ENCODE measurements around the genes MARCHF2 and PDE4A.

GRCh38 chr19:8370466-8371221, 6.7 kb downstream of the ANGPTL4 start:
- PRO-cap = no peak
- RAMPAGE, long total RNA, 3 experiments = no peak in any of the 3 experiments

DNA sequence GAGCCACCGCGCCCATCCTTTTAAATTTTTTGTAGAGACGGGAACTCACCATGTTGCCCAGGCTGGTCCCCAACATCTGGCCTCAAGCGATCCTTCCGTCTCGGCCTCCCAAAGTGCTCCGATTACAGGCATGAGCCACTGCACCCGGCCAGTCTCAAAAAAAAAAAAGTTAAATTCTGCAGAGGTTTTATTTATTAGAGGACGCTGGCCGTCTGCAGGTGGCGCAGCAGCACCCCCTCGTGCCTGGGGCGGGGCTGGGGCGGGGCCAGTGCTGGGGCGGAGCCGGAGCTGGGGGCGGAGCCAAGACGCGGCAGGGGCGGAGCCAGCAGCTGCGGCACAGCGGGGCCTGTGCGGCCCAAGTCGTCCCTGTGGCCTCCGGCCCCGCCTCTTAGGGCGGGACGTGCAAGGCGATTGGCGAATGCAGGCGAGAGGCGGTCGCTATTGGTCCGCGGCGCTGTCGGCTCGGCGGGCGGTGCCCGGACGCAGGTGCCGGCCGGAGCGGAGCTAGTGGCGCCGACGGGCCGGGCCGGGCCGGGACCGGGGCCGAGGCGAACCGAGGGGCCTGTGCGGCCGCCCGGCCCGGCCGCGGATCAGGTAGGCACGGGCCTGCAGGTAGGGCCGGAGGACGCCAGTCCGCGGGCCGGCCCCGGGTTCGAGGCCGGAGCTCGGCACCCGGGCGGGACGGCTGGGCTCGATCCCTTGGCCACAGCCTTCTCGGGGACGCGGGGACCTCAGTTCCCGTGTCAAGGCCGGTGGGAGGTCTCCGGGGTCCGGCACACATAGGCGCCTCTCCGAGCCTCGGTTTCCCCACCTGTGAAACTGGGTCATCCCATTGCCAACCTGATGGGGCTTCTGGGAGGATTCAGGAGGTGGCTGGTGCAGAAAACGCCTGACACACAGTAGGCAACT, at the start of gene MARCHF2:
Gene MARCHF2 (plus strand): TSS at position 479 of the 909 bp plus-strand sequence.
- PRO-cap = unidirectional peak, plus-strand start at position 303 of the sequence; unidirectional peak, plus-strand start at position 479 of the sequence
- RAMPAGE, long total RNA, 3 experiments = no peak in any of the 3 experiments

DNA sequence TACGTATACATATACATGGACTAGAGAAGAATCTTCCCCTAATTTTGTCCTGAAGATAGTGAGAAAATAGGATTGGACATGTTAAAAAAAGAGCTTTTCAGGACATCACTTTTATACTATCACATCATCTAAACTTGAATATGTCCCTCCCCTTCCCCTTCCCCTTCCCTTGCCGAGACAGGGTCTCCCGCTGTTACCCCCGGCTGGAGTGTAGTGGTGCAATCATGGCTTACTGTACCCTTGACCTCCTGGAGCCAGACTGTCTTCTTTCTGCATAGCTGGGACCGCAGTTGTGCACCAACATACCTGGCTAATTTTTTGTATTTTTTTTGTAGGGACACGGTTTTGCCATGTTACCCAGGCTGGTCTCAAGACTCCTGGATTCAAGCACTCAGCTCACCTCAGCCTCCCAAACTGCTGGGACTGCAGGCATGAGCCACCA, 6.6 kb downstream of the HNRNPM start:
- PRO-cap = no peak
- RAMPAGE, long total RNA, 3 experiments = no peak in any of the 3 experiments

DNA sequence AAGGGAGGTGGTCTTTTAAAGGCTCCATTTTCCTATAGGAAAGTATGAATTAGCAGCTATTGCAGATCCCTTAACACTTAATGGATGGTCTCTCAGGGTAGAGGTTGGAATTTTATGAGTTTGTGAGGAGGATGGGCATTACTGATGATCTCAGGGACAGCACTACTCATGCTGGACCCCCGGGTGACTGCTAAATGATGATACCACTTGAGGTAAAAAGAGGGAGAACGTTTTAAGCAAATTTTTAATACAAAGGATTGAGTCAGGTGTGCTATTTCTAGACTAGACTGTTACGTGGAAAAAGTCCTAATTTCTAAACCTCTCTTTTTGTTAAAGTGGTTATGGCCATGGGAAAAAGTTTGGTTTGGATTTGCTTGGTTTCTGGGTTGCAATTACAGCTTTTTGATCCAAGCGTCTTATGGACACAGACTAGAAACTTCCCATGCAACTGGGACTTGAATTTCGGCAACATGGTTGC, 15.5 kb downstream of the HNRNPM start:
- PRO-cap = no peak
- RAMPAGE, long total RNA, 3 experiments = no peak in any of the 3 experiments

- PRO-cap = no peak
- RAMPAGE, long total RNA, 3 experiments = no peak in any of the 3 experiments
Measured at GRCh38 chr19:8494044-8494536, 8.3 kb downstream of the PRAM1 start.

- PRO-cap = no peak
- RAMPAGE, long total RNA, 3 experiments = no peak in any of the 3 experiments
Measured at GRCh38 chr19:8555507-8555860, 21.8 kb downstream of the MYO1F start.

DNA sequence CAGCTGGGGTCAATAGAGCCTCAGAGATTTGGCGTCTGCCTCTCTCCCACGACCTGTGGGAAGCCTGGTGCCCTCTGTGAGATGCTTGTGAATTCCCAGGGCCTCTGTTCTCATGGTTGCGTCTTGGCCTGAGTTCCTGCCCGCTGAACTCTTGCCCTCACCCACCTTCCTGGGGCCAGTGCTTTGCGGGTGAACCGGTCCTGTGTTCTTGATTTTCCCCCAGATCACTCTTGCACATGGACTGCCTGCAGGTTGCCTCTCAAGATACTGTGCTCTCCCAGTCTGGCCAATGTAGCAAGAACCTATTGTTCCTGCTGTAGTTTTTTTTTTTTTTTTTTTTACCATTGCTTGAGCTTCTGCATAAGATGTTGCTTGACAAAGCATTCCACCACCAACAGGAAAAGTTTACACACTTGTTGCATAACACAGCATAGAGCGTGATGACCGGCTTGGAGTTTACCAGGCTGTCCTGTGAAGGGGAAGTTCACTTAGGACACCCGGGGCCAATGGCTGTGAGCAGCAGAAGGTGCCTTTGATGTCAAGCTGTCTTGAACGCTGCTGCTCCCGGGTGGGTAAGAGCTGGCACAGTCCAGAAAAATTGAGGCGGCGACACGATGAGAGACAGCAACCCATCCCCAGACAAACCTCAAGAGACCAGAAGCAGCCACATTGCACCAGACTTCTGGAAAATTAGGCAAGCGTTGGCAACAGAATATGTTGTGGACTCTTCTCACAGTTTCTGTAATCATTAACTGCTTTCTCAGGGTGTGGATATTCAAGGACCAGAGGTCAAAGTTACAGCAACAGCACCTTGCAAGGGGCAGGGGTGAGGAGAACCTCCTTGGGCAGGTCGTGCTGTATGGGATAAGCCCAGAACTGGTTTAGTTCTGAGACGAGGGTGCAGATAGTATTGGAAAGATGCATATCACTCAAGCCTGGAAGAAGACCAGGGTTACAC, 9.8 kb downstream of the NFILZ start:
- PRO-cap = no peak
- RAMPAGE, long total RNA, 3 experiments = no peak in any of the 3 experiments

GRCh38 chr19:9430421-9430997, 4.9 kb downstream of the ZNF266 start:
- PRO-cap = no peak
- RAMPAGE, long total RNA, 3 experiments = no peak in any of the 3 experiments

GRCh38 chr19:9767608-9768061, 903 bp downstream of the ZNF846 start:
- PRO-cap = no peak
- RAMPAGE, long total RNA, 3 experiments = no peak in any of the 3 experiments

DNA sequence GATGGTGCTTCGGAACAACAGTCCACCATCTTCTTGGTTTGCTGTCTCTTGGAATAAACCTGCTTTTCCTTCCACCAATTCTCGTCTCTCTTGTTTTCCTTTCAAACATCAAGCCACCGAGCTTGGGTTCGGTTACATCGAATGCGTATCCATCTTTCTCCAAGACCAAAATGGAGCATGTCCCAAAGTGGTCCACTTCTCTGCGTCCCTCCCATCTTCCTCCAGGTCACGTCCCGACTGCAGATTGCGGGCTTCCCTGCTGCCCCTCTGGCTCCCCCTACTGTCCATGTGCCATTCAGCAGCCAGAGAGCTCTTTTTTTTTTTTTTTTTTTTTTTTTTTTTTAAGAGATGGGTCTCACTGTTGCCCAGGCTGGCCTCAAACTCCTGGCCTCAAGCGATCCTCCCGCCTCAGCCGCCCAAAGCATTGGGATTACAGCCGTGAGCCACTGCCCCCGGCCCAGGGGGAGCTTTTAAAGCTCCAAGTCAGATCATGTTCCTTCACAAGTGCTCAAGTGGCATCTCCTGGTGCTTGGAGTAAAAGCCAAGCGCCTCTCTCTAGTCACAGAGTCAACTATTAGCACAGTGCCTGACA, 10.1 kb downstream of the COL5A3 start:
- PRO-cap = no peak
- RAMPAGE, long total RNA, 3 experiments = no peak in any of the 3 experiments

DNA sequence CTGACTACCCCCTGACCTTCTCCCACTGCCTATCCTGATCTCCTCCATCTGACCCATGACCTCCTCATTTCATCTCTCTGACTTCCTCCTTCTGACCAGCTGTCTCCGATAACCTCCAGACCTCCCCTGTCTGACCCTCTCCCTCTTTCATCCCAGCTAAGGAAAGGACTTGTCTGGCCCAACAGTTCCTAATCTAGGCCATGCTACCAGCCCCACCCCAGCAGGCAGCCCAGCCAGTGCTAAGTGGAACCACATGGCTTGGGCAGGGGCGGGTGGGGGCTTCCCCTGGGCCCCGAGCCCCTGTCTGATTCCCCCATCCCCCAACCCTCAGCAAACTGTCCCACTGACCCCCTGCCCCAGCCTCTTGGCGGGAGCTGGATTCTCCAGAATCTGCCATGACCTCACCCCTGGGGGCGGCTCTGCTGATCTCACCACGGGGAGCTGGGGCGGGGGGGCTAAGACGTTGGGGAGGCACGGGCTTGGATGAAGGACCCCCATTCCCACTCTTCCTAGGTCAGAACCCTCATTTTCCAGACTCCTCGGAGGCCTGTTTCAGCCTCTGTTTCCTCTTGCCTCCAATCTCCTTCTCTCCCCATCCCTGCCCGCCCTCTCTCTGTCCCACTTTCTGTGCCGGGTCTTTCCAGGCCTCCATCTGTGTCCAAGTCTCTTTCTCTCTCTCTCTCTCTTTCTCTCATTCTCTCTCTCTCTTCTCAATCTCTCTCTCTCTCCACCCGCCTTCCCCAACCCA, 2.9 kb downstream of the COL5A3 start:
- PRO-cap = no peak
- RAMPAGE, long total RNA, 3 experiments = no peak in any of the 3 experiments

GRCh38 chr19:10166445-10167008, 28.2 kb downstream of the DNMT1 start:
- PRO-cap = no peak
- RAMPAGE, long total RNA, 3 experiments = no peak in any of the 3 experiments

DNA sequence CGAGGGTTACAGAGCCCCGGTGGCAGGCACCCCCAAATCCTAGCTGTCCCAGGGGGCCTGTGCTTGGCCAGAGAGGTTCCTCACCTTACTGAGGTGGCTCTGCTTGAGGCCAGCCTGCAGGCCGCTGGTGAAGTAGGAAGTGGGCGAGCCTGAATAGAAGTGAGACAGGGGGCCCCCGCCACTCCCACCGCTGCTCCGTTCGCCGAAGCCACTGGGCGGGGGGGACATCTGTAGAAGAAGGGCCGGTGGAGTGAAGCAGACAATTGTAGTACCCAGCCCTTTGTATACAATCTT, 2.3 kb upstream of the FDX2 start:
- PRO-cap = no peak
- RAMPAGE, long total RNA, 3 experiments = no peak in any of the 3 experiments

- PRO-cap = no peak
- RAMPAGE, long total RNA, 3 experiments = no peak in any of the 3 experiments
Measured at GRCh38 chr19:10321350-10321820, 5.6 kb upstream of the FDX2 start.

GRCh38 chr19:10395996-10396251, 7.4 kb downstream of the CDC37 start:
- PRO-cap = no peak
- RAMPAGE, long total RNA, 3 experiments = no peak in any of the 3 experiments

DNA sequence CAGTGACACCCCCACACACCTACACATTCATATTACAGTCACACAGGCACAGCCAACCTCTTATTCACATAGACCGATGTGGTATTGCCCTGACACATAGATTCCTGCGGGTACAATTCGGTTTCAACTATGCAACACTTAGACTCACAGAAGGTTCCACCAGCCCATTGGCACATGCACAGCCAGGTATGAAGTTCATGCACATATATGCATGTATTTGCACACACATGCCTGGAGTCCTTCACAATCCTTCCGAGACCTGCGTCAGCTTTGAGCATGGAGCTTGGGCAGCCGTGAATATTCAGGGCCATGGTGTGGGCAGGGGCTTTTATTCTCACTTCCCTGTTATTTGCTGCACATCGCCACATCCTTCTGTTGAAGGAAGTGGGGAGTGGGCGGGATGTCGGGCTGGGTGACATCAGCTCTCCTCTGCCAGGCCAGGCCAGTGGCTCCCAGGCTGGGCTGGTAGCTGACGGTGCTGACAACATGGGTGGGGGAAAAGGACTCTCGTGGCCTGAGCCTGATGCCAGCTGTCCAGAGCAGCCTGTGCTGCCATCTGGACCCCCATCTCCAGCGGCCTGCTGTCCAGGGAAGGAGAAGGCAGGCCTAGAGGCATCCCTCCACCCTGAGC, 5.4 kb upstream of the CDC37 start:
- PRO-cap = no peak
- RAMPAGE, long total RNA, 3 experiments = no peak in any of the 3 experiments

DNA sequence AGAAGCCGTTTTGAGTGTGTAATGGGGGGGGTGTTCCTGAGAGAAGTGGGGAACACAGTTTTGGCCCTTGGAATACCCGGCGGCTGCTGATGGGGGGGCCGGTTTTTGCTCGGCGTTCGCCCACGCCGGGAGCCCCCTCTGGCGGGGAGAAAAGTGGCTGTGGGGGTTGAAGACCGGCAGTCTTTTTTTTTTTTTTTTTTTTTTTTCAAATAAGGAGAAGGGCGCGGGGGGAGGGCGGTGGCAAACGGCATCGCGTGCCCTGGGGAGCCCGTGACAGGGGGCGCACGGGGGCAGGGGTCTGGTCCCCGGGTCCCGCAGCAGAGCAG, 1.5 kb upstream of the PDE4A start:
- PRO-cap = no peak
- RAMPAGE, long total RNA, 3 experiments = no peak in any of the 3 experiments

- PRO-cap = no peak
- RAMPAGE, long total RNA, 3 experiments = no peak in any of the 3 experiments
Measured at GRCh38 chr19:10420424-10420822, at the start of gene PDE4A. Gene PDE4A (plus strand): TSS chr19:10420538.

DNA sequence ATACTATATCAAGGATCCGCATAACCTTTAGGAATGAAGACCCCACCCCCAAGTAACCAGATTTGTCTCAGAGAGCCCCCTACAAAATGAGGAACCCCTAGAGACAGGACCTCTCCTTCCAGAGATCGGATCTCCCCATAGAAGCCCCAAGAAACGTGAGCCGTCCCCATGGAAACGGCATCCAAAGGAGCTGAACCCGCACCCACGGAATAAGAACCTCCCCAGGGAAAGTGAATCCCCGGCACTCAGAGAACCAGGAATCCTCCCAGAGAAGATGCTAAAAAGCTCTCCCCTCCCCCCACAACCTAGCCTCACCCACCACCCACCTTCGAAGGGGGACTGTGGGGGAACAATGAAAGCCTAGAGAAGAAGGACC, 763 bp downstream of the CDKN2D start:
- PRO-cap = no peak
- RAMPAGE, long total RNA, 3 experiments = no peak in any of the 3 experiments

- PRO-cap = no peak
- RAMPAGE, long total RNA, 3 experiments = no peak in any of the 3 experiments
Measured at GRCh38 chr19:10671224-10671780, 17.2 kb downstream of the ILF3 start.

Measured in gastrocnemius medialis (tissue), 3 donors.